Sigmoid colon (tissue), 4 donors: ENCODE results near the genes PTPRO and AEBP2.

- PRO-cap = no peak
- RAMPAGE, long total RNA, 4 experiments = no peak in any of the 4 experiments
These were observed 1.4 kb downstream of the GUCY2C start for GRCh38 chr12:14695021-14695379.

GRCh38 chr12:14803835-14804082 is 289 bp downstream of the C12orf60 start:
- PRO-cap = no peak
- RAMPAGE, long total RNA, 4 experiments = no peak in any of the 4 experiments

GRCh38 chr12:14849598-14850169 is 6.4 kb upstream of the ART4 start:
- PRO-cap = no peak
- RAMPAGE, long total RNA, 4 experiments = no peak in any of the 4 experiments

DNA sequence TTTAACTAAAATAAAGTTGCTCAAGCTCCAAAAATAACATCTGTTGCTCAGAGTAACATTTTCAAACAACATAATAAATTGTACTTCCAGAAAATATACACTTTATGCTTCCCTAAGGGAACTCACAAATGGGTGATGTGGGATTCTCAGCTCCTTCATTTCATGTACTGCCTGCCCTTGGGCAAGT is 56.0 kb downstream of the RERG start:
- PRO-cap = no peak
- RAMPAGE, long total RNA, 4 experiments = no peak in any of the 4 experiments

DNA sequence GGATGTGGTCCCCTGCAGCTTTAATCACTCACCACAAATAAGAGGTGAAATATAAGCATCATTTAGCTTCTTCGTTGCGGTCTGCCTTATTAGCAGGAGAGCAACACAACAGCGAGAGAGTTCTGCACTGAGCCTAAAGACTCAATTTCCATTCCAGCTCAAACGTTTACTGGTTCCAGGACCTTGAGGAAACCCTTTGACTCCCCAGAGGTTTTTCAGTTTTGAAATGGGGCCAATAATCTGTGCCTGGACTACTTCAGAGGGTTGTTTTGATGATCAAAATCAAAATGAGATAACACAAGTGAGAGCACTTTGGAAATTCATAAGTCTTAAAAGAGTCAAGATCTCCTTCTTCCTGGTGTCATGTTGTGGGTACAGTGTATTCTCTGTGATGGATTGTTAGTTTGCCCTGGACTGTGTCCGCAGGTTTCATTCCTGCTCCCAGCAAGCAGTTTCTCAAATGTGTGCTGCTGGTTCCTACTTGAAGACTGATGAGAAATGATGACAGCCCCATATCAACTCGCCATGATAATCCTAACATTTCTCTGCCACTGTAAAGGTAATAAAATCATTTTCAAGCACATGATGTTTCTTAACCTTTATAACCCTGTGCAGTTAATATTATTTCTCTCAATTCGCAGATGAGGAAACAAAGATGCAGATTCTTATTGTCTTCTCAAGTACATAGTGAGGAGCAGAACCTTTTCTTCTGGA is 52.9 kb downstream of the RERG start:
- PRO-cap = no peak
- RAMPAGE, long total RNA, 4 experiments = start-site peak on the plus strand in 1 of 4 experiments, centred at position 79 of the sequence, 5 reads per replicate

DNA sequence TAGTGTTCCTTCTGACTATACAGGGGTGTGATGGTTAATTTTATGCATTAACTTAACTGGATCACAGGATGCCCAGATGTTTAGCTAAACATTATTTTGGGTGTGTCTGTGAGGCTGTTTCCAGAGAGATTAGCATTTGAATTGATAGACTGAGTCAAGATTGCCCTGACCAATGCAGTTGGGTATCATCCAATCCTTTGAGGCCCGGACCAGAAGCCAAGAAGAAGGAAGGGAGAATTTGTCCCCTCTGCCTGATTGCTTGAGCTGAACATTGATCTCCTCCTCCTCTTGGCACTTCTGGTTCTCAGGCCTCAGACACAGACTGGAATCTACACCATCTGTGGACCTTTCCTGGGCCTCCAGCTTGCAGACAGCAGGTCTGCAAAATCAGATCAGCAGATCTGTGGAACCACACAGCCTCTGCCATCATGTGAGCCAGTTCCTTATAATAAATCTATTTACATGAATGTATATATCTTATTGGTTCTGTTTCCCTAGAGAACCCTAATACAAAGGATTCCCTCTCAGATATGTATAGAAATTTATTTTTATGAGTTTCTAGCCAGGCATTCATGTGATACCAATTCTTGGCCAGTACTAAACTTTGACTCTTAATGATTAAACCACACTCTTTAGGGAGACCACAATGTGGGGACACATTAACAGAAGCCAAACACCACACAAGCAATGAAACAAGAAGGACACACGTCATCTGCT is 51.9 kb downstream of the RERG start:
- PRO-cap = no peak
- RAMPAGE, long total RNA, 4 experiments = no peak in any of the 4 experiments

DNA sequence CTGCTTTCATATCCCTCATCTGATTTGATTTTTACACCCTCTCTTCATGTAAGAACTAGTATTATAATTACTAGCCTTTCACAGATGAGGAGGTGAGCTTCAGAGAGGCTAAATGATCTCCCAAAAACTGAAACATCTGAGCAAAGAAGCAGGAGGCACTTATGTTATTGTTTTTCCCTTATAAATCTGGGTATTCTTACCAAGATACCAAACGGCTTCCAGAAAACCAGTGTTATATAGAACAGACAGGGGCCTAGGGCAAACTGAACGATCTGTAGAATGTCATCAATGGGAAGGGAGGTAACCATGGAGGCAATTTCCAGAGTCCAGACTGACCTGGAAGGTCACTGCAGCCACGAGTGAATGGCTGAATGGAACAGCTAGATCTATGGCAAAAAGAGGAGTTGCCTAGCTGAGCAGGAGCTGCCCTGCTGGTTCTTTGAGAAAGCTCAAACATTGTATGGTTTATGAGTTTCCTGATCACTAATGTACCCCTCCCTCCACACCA is 844 bp upstream of the RERG start:
- PRO-cap = no peak
- RAMPAGE, long total RNA, 4 experiments = no peak in any of the 4 experiments

DNA sequence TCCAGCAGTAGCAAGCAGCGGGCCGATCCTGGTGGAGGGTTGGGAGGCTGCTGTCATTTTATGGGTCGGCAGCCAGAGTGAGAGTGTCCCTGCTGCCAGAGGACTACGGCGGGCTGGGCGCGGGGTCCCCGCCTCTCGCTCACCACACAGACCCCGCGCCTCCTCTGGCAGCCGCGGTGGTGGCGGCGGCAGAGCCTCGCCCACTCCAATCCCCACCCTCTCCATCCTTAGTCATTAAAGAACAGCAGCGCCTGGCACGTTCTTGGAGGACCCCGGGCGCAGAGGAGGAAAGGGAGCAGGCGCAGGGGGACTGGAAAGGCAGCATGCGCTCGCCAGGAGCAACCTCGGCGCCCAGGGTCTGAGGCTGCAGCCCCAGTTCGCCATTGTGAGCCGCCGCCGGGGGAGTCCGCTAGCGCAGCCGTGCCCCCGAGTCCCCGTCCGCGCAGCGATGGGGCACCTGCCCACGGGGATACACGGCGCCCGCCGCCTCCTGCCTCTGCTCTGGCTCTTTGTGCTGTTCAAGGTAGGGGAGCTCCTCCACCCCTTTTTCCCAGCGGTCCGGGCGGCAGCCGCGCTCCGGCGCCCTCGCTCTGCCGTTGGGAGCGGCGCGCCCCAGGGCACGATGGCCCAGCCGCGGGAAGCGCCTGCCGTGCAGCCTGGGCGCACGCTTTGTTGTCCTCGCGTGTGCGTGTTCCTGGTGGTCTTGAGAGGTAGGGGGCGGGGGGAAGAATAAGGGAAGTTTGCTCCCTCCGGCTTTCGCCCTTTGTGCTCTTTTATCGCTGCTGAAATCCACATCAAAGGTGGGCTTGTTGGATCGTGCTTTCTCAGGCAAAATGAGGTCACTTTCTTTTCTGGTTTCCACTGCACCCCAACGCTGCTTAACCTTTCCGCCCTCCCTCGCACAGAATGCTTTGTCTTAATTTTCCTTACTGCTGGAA is at the start of gene PTPRO:
Gene PTPRO, plus strand, starts transcription at position 230 of the 938 bp plus-strand sequence.
- PRO-cap = no peak
- RAMPAGE, long total RNA, 4 experiments = no peak in any of the 4 experiments

GRCh38 chr12:15590078-15590860 is 198.9 kb downstream of the EPS8 start:
- PRO-cap = no peak
- RAMPAGE, long total RNA, 4 experiments = no peak in any of the 4 experiments

DNA sequence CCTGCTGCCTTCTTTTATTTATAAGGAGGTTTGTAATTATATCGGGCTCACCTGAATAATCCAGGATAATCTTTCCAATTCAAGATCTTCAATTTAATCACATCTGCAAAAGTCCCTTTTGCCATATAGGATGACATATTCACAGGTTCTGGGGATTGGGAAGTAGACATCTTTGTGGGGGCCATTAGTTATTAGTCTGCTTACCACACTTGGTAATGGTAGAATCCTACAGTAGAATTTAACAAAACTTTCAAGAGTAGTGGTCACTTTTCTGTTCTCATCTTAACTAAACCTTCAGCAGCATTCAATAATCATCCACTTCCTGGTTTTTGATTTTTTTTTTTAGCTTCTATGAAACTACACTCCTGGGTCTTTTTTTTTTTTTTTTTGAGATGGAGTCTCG is 6.3 kb upstream of the DERA start:
- PRO-cap = no peak
- RAMPAGE, long total RNA, 4 experiments = no peak in any of the 4 experiments

- PRO-cap = no peak
- RAMPAGE, long total RNA, 4 experiments = no peak in any of the 4 experiments
These were observed 469 bp downstream of the MGST1 start for GRCh38 chr12:16347924-16348303.

- PRO-cap = no peak
- RAMPAGE, long total RNA, 4 experiments = no peak in any of the 4 experiments
These were observed 2.5 kb downstream of the MGST1 start for GRCh38 chr12:16350024-16350335.

GRCh38 chr12:16359653-16360149 is 12.3 kb downstream of the MGST1 start:
- PRO-cap = no peak
- RAMPAGE, long total RNA, 4 experiments = no peak in any of the 4 experiments

- PRO-cap = no peak
- RAMPAGE, long total RNA, 4 experiments = no peak in any of the 4 experiments
These were observed 82.6 kb upstream of the RERGL start for GRCh38 chr12:18172570-18172971.

DNA sequence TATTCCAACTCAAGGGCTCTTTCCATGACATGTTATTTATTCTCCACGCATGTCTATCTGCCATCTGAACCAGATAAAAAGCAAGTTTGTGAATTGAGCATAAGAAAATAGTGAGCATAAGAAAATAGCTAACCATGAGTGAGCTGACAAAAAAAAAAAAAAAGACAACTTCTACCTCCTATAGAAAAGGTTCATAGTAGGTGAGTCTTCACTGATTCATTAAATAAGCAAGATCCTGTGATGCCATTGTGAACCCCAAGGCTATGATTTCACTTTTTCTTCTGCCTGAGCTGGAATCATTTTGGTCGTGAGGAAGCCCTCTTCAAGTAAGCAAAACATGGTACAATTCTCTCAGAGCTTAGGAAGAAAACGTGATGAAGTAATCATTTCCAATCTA is 1.1 kb downstream of the PIK3C2G start:
- PRO-cap = no peak
- RAMPAGE, long total RNA, 4 experiments = no peak in any of the 4 experiments

- PRO-cap = bidirectional peak, plus-strand start at chr12:19439637, minus-strand start at chr12:19439516
- RAMPAGE, long total RNA, 4 experiments = start-site peak on the plus strand in 3 of 4 experiments, at chr12:19439621-19439723 at its widest, 50 to 89 reads per replicate
These were observed at the start of gene AEBP2 for GRCh38 chr12:19439403-19440103. AEBP2 (plus strand) TSS chr12:19439492.

GRCh38 chr12:19440104-19441116 is 1.1 kb downstream of the AEBP2 start:
- PRO-cap = unidirectional peak, minus-strand start at chr12:19440477; unidirectional peak, minus-strand start at chr12:19440565
- RAMPAGE, long total RNA, 4 experiments = no peak in any of the 4 experiments

DNA sequence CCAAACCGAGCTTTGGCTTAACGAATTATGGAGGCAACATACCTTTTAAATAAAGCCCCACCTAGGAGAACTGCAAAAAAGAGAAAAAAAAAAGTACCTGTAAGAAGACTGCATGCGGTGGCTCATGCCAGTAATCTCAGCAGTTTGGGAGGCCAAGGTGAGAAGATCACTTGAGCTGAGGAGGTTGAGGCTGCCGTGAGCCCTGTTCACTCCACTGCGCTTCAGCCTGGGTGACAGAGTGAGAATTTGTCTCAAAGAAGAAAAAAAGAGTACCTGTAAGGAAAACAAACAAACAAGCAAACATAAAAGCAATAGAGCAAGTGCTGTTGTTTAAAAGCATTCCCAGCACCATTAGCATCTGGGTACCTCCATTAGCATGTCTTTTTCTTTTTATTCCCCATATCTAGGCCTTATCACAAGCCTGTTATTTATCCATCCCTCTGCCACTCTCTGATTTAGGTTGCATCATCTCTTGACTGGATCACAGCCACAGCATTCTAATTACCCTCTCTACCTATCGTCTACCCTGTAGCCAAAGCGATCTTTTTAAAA is 423.0 kb upstream of the PDE3A start:
- PRO-cap = no peak
- RAMPAGE, long total RNA, 4 experiments = no peak in any of the 4 experiments

DNA sequence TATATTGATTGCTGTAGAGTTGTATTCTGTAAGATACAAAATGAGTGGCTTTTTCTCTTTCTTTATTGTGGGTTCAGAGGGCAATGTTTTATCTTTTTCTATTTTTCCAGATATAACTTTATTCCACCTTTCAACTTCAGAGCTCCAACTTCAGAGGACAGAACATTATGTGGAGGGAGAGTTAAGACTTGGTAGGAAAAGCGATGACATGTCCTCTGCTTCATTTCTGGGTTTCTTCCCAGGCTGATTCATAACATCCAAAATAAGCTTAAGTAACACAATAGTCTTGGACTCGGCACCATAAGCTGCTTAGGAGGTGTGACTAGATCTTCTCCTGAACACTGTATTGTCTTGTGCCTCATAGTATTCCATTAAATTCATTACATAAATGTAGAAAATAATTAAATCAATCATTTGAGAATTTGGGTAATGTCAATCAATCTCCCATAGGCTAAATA is 95.6 kb upstream of the PDE3A start:
- PRO-cap = no peak
- RAMPAGE, long total RNA, 4 experiments = no peak in any of the 4 experiments

DNA sequence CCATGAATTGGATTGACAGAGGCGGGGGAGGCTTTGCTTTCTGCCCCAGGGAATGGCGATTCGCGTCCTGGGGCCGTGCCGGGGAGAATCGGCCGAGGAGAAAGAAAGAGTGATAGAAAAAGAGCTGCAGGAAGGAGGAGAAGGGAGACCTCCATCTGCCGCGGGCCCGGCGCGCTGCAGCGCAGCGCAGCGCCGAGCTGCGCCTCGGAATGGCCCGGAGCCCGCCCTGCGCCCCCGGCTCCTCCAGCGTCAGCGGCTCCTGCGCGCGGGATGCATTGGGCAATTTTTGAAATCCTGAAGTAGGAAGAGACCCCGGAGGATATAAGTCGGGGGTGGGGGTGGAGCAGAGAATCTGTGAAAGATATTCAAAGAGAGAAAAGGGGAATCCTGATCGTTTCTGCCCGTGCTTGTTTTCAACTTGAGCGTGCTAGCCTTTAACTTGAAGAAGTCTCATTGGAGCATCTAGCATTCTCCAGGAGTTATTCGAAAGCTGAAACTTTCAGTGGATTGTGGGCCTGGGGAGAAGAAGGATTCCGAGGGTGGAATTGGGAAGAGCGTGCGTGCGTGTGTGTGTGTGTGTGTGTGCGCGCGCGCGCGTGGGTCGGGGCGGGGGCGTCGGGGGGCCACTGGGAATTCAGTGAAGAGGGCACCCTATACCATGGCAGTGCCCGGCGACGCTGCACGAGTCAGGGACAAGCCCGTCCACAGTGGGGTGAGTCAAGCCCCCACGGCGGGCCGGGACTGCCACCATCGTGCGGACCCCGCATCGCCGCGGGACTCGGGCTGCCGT is 485 bp downstream of the PDE3A start:
- PRO-cap = no peak
- RAMPAGE, long total RNA, 4 experiments = no peak in any of the 4 experiments